ReNcell CX (cell line): ENCODE data around the gene GGPS1.

GRCh38 chr1:233328810-233329162 lies 1.3 kb downstream of the MAP3K21 start:
- PRO-cap = no peak

DNA sequence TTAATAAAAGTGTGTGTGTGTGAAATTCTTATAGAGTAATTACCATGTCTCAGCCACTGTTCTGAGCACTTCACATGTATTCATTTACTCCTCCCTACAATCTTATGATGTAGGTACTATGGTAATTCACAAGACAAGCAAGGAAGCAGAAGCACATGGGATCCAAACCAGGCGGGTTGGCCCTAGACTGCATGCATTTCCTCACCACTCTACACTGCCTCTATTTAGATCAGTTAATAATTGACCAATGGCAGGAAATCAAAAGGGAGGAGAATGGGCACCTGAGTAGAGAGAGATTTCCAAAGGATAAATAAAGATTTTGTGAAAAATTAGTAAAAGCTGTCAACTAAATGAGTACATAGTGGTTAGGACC lies 15.7 kb downstream of the MAP3K21 start:
- PRO-cap = no peak

DNA sequence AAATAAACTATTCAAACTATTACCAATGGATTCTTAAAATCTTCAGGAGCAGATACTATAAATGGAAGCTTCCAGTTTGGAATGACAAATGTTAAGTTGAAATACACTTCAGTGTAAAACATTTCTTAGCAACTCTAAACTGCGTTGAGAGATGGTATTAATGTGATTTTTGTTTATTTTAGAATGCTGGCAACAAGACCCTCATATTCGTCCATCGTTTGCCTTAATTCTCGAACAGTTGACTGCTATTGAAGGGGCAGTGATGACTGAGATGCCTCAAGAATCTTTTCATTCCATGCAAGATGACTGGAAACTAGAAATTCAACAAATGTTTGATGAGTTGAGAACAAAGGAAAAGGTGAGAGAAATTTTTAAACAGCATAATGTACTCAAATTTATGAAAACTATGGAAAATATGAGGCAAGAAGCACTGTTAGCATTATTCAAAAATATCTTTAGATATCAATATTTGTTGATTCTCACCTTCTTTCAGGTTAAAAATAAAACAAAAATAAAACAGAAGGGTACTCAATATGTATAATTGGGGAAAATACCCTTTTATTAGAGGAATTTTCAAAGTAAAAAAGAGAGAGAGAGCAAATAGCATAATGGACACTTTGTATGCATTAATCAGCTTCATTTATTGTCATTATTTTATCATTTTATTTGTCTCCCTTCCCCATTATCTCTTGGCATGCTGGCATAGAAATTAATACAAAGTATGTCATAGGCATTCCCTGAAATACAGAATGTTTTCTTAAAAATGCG lies 27.3 kb downstream of the MAP3K21 start:
- PRO-cap = no peak

GRCh38 chr1:233369482-233370104 lies 42.1 kb downstream of the MAP3K21 start:
- PRO-cap = no peak

GRCh38 chr1:233373173-233373864 lies 45.8 kb downstream of the MAP3K21 start:
- PRO-cap = no peak

DNA sequence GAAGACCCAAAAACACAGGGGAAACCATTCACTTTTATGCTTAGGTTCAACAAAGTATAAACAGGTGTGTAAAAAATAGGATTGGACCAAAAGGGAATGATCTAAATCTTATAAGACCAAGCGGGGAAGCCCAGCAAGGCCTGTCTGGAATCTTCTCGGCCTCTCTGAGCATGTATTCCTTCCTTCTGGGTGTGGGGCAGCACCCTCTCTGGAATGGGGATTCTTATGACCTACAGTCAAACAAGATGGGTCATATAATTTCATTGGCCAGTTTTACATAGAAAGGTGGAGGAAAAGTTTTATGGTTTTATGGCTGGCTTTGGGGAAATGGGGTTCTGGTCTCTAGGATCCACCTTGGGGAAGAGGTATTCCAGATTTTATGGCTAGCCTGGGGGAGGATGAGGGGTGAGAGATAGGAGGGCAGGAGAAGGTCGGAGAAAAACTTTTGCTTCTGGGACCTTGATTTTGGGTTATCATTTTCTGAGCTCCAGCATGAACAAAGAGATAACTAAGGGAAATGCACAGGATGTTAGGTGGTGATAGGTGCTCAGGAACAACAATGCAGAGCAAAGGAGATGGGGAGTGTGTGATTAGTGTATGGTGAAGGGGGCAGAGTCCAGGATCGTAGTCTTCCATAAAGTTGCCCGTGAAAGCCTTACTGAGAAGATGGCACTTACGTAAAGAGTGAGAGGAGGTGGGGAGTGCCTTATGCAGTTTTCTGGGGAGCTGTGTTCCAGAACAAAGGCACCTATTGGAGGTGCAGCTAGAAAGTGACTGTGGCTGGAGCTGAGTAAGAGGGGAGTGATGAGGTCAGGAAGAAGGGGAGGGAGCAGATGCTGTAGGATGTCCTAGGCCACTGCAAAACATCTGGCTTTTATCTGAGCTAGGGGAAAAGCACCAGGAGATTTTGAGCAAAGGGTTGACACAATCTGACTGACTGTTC lies 11.5 kb downstream of the KCNK1 start:
- PRO-cap = no peak

DNA sequence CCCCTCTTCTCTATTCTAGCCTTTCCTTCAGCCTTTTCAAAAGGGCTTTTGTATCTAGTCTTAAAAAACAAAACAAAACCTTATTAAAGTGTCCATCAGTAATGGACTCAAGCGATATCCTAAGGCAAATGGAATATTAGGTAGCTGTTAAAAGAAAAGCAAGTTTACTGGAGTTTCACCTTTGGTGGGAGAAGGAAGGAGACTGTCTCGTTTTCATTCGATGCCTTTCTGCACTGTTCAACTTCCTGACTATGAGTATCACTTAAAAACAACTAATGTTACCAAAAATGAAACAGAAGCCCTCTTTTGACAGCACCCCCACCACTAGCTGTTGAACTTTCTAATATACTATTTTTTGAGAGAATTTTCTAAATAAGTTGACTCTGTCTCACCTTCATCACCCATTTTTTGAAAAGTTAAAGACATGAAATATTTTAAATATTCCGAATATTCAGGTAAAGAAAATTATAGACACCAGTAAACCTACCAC lies 28.8 kb downstream of the COA6 start:
- PRO-cap = no peak

DNA sequence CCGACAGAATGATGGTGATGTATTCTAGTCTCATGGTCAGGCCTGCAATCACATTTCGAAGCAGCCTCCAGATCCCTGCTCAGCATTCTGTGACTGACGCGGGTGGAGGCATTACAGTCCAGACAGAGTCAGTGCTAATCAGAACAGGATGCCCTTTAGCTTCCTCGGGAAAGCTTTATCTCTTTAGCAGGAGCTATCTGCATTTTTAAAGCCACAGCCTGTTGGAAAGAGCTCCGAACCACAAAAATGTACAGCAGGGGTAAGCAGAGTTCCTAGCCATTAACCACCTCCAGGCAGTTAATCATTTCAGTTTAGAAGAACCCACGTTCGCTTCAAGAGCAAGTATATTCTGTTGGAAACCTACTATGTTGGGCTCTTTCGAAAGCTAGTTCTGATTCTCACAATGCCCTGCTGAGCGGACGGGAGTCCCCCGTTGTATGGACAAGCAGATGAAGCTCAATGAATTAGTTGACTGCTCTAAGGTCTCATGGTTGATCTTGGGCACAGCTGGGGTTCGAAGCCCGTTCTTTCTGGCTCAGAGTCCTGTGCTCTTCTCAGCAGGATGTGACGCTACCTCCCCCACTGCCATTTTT lies 56.4 kb downstream of the IRF2BP2 start:
- PRO-cap = no peak

DNA sequence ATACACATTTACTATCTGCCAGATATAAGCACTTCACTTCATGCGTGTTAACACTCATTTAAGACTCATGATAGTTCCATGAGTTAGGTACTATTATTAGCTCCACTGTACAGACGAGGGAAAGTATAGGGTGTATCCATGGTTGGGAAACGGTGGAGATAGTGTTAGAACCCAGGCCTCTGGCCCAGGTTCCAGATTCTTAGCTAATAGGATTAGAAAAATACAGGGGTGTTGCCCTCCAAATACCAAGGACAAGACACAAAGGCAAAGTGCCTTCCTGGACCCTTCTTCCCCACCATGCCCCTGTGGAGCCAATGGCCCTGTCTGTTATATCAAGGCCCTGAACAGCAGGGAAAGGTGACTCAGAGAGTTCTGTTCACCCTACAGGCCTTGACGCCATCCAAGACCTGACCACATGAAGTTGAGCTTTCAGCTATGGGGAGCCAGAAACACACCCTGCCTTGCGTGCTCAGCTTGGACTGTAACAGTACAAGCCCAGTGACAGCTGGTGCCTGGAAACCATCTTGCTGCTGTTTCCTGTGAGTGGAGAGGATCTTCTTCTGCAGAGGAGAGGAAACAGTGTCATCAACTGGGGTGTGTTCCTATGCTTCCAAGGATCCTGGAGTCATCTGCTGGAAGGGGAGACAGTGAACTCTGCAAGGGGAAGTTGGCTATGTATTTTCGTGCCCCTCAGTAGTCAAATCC lies 164.9 kb upstream of the IRF2BP2 start:
- PRO-cap = no peak

- PRO-cap = no peak
These were observed 165.6 kb upstream of the IRF2BP2 start for GRCh38 chr1:234775467-234776157.

- PRO-cap = no peak
These were observed 252.9 kb upstream of the IRF2BP2 start for GRCh38 chr1:234862777-234863461.

DNA sequence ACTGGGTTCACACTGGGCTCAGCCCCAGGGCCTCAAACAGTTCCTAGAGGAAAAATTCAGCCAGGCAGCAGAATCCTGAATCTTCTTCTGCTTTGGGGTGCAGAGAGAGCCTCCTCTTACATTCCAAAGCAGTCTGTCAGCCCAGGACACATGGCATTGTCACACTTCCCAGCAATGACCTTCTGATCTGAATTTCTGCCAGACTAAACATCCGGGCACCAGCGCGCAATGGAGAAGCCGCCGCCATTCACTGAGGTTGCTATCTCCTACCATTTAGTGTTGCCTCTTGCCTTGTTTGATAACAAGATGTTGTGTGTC lies 229.2 kb downstream of the TOMM20 start:
- PRO-cap = no peak

GRCh38 chr1:234978409-234979272 lies 150.0 kb downstream of the TOMM20 start:
- PRO-cap = no peak

DNA sequence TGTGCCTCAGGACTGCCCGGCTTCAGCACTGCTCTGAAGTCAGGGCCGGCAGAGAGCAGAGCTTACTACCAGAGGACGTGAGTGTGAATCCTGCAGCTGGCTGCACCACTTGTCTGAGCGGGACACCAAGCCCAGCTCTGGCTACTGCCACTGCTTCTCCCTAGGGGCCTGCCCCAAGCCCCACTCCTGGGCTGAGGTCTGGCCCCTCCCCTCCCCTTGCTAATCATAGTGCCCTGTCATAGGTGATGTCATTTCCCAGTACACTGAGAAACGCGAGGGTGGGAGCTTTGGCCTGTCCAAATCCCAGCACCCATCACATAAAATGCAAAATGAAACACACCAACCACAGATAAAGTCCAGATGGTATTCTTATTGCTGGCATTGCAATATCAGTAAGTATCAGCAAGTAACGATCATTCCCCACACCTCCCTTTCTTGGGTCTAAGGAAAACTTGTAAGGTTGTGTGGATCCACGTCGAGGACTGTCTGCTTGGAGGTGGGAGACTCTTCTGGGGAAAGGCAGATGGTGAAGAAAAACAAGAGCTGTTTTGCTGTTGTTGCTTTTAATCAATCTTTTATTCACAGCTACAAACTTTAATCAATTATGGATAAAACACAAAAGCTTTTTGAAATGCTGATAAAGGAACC lies 77.7 kb downstream of the TOMM20 start:
- PRO-cap = no peak

DNA sequence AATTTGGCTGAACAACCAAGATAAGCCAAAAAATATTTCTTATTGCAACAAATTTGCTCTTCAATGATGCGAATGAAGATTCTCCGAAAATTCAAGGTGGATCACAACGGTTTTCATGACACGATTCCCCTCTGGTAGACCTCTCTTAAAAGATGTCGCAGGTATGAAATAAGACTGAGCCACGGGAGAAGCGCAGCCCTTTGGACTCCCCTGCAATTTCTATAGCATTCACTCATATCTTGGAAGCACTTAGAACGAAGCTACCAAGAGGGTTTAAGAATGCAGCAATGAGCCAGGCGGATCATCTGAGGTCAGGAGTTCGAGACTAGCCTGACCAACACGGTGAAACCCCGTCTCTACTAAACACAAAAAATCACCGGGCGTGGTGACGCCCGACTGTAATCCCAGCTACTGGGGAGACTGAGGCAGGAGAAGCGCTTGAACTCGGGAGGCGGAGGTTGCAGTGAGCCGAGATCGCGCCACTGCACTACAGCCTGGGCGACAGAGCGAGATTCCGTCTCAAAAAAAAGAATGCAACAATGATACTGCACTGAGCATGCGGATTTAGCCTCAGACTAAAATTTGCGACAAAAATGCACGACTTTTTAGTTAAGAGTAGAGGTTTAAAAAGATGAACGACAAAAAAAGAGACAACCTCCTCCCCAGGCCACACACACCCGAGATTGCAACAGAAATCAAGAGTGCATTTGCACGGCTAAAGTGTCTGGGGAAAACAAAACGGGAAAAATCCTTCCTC lies 806 bp downstream of the TOMM20 start:
- PRO-cap = no peak

DNA sequence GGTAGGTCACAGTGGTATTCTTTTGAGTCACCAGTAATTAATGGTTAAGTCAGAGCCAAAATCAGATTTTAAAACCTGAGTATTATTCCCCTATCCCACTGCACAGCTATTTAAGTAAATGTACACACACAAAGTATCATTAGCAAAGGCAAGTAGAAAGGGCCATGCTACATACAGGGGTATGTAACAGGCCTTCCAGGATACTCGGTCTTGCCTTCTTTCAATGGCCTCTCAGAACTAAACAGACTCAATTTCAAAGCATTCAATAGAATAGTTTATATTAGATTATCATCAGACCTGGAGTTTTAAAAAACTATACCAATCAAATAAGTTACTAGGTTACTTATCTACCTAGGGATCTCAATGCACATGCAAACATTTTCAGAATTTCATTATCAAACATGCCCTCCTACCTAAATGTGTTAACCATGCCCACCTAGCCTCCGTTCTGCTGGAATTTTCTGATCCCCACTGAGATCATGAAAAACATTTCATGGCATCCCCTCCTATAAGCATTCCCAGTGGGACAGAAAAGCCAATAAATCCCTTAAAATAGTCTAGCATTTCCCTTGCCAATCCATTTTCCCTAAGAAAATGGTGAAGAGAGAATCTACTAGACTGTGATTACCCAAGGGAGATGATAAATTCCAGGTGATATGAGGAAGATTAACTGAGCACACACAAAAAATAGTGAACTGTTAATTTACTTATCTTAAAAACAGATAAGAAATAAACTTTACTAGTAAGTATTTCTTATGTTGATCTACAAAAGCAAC lies 49.9 kb downstream of the ARID4B start:
- PRO-cap = no peak

DNA sequence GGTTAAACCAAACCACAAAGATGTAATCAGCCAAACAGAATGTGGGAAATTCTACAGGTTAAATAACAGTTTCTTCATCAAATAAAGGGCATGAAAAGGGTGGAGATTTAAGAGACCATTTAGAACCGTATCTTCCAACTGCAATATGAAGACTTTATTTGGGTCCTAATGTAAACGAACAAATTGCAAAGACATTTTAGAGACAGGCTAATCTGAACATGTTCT lies 30.3 kb downstream of the ARID4B start:
- PRO-cap = no peak

DNA sequence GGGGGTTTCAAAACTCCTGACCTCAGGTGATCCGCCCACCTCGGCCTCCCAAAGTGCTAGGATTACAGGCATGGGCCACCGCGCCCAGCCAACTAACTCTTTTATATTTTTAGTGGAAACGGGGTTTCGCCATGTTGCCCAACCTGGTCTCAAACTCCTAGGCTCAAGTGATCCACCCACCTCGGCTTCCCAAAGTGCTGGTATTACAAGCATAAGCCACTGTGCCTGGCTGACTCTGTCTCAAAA lies 26.2 kb downstream of the ARID4B start:
- PRO-cap = no peak

DNA sequence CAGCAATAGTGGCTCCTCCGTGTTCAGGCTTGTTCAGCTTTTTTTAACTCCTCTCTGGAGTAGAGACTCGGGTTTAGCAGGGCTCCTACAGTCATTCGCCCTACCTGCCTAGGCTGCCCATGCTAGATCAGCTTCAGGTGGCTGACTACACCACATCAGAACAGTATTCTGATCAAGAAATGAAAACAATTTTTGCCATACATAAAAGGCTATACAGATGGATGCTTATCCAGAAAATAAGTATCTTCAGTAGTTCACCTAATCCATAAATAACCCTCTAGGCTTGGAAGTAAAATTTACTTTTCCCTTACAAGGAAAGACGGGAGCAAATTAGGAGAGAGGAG lies 14.6 kb downstream of the ARID4B start:
- PRO-cap = no peak

DNA sequence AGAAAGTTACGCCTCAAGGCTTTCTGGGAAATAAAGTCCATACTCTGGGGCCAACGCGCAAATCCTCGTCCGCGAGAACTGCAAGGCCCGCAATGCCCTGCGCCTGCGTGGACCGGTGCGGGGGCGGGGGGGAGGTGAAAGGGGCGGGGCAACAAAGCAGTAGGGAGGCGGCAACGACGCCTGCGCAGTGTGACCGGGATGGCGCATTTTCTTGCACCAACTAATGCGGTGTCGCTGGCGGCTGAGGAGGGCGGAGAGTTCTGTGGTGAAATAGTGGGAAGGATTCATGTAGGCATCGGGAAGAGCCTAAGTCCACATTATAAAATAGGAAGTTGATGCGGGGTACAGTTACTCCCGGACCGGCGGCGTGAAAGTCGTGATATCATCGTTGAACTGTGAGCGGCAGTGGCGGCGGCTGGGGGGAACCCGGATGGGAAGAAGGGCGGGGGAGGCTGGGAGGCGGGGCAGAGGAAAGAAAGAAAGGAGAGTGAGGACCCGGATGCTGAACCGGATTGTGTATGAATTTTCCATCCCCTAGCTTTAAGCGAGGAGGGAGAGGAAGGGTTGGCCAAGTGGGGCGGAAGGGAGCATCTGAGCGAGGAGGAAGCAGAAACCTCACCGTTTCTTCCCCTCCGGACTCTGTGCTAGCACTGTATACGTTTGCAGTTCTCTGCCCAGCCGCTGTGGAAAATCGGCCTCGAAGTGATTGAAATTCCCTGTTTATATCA lies at the start of gene GGPS1:
TSS of gene GGPS1 (plus strand) at position 187 of the 728 bp plus-strand sequence.
- PRO-cap = unidirectional peak, plus-strand start at position 206 of the sequence; bidirectional peak, plus-strand start at position 357 of the sequence, minus-strand start at position 360 of the sequence; bidirectional peak, plus-strand start at position 577 of the sequence, minus-strand start at position 432 of the sequence